SP-49 (cell line): ENCODE measurements around a stretch of chr2.

- PRO-cap = bidirectional peak, plus-strand start at chr2:37324921, minus-strand start at chr2:37324710; bidirectional peak, plus-strand start at chr2:37325150, minus-strand start at chr2:37325016
These were observed 374 bp upstream of the PRKD3 start for GRCh38 chr2:37324841-37325572.

GRCh38 chr2:37600005-37600525 lies 71.4 kb downstream of the CDC42EP3 start:
- PRO-cap = no peak

- PRO-cap = no peak
These were observed 26.0 kb downstream of the CDC42EP3 start for GRCh38 chr2:37645254-37646005.

GRCh38 chr2:37875128-37876046 lies 49.7 kb upstream of the RMDN2 start:
- PRO-cap = no peak

- PRO-cap = no peak
These were observed 659 bp downstream of the CYP1B1 start for GRCh38 chr2:38075323-38075660.

- PRO-cap = unidirectional peak, plus-strand start at chr2:38376359
These were observed 1.0 kb downstream of the ATL2 start for GRCh38 chr2:38376008-38376534.

- PRO-cap = no peak
These were observed 17.2 kb downstream of the HNRNPLL start for GRCh38 chr2:38585570-38585943.

GRCh38 chr2:38752119-38752488 lies 943 bp upstream of the SRSF7 start:
- PRO-cap = no peak

GRCh38 chr2:38996700-38997595 lies 107.3 kb downstream of the ARHGEF33 start:
- PRO-cap = no peak

DNA sequence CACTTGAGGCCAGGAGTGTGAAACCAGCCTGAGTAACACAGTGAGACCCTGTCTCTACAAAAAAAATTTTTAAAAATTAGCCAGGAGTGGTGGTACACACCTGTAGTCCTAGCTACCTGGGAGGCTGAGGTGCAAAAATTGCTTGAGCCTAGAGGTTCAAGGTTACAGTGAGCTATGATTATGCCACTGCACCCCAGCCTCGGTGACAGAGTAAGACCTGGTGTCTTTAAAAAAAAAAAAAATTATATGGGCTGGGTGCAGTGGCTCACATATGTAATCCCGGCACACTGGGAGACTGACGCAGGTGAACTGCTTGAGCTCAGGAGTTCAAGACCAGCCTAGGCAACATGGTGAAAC lies 12.2 kb downstream of the SOS1 start:
- PRO-cap = no peak

DNA sequence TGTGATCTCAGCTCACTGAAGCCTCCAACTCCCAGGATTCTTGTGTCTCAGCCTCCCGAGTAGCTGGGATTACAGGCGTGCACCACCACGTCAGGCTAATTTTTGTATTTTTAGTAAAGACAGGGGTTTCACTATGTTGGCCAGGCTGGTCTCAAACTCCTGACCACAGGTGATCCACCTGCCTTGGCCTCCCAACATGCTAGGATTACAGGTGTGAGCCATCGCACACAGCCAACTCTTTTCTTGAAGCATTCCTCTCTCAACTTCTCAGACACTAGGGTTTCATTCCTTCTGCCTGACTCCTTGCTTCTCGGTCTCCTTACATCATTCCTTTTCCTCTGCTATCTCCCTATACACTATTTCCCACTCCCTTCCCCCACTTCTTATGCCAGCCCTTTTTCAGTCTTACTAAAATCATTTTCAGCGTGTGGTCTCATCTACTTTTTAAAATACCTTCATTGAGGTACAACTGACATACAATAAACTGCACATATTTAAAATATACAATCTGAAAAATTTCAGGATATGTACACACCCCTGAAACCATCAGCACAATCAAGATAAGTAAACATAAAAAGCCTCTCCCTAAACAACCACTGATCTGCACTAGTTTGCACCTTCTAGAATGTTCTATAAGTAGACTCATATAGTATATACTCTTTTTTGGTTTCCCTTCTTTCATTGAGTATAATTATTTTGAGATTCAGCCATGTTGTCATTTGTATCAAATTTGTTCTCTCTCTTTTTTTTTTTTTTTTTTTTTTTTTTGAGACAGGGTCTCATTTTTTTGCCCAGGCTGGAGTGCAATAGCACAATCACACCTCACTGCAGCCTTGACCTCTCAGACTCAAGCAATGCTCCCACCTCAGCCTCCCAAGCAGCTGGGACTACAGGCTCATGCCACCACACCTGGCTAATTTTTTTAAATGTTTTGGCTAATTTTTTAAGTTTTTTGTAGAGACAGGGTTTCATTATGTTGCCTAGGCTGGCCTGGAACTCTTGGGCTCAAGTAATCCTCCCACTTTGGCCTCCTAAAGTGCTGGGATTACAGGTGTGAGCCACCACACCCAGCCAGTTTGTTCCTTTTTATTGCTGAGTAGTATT lies 5.8 kb downstream of the SOS1 start:
- PRO-cap = no peak

- PRO-cap = no peak
These were observed 20.4 kb upstream of the SOS1 start for GRCh38 chr2:39141061-39141866.

GRCh38 chr2:39216847-39217374 lies 96.1 kb upstream of the SOS1 start:
- PRO-cap = no peak

GRCh38 chr2:39299630-39300031 lies 137.5 kb downstream of the MAP4K3 start:
- PRO-cap = no peak

DNA sequence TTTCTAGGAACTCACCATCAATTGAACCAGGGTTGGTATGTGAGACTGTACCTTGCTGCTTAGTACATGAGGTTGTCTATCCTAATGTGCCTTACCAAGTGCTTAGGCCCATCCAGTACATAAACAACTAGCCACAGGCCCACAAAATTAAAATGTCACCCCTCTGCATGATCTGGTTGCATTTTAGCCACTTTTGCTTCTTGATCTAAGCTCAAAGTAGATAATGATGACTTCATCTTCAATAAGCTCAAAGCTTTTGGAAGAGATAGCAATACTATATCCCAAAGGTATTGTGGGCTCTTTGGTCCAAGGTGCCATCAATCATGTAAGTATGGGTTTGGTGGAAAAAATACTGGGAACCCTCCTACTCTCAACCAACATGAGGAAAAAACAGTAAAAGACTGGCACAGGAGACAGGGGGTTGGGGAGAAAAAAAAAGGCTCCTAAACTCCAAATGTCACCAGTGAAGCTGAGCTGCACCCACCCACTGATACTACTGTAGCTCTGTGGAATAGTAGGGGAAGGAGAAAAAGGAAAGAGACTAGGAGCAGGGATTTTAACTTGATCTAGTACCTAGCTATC lies 103.0 kb downstream of the MAP4K3 start:
- PRO-cap = no peak

GRCh38 chr2:39435590-39436258 lies 1.4 kb downstream of the MAP4K3 start:
- PRO-cap = no peak

GRCh38 chr2:39494622-39495321 lies 57.7 kb upstream of the MAP4K3 start:
- PRO-cap = no peak

- PRO-cap = no peak
These were observed 99.1 kb downstream of the SLC8A1 start for GRCh38 chr2:40352580-40353382.

DNA sequence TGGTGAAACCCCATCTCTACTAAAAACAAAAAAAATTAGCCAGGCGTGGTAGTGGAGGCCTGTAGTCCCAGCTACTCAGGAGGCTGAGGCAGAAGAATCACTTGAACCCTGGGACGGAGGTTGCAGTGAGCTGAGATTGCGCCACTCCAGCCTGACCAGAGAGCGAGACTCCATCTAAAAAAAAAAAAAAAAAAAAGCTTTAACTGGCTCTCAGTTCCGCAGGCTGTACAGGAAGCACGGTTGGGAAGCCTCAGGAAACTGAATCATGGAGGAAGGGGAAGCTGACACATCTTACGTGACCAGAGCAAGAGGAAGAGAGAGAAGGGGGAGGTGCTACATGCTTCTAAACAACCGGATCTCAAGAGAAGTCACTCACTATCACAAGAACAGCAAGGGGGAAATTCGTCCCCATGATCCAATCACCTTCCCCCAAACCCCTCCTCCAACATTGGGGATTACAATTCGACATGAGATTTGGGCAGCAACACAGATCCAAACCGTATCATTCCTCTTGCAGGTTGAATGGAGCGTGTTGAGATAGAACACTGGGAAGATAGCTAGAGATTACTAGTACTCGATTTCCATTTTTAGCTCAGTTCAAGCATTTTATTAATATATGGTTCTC lies 505.7 kb upstream of the SLC8A1 start:
- PRO-cap = no peak

- PRO-cap = no peak
These were observed 120.6 kb upstream of the PKDCC start for GRCh38 chr2:41927198-41927674.